Ovary (tissue), 7 donors: ENCODE measurements around a stretch of chr5.

DNA sequence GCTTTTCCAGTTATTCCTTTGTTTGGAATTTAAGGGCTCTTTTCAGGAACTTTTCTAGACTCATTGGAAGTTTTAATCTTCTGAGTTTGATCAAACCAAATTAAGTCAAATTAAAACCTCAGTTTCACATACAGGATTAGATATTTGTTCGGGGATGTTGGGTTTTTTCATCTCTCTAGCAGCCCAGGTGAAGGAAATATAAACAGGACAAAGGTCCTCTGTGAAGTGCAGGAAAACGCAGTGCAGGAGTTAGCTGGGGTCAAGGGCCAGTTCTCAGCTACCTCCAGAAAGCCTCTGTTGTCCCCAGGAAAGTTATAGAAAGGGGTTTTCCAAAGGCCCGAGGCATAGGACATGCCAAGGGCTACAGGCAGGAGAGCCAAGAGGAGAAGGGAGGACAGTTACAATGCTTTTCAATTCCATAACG is 12.9 kb downstream of the FAXDC2 start:
- PRO-cap, 7 experiments = no peak in any of the 7 experiments
- RAMPAGE, long total RNA, 2 experiments = no peak in any of the 2 experiments

DNA sequence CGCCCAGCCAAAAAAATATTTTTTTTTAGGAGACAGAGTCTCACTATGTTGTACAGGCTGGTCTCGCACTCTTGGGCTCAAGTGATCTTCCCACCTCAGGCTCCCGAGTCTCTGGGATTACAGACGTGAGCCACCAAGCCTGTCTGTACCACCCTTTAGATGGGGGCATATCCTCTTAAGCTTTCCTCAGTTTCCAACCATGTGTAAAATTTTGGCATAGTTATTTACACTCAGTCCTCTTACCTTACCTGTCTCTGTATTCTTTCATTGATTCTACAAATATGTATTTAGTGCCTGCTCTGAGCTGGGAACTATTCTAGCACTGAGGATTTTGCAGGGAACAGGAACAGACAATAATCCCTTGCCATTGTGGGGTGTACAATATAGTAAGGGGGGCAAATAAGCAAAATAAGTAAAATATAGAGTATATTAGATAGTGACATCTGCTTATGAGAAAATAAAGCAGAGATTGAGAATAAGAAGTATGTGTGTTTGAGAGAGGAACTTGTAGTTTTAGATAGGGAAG is 3.4 kb downstream of the MRPL22 start:
- PRO-cap, 7 experiments = no peak in any of the 7 experiments
- RAMPAGE, long total RNA, 2 experiments = no peak in any of the 2 experiments

DNA sequence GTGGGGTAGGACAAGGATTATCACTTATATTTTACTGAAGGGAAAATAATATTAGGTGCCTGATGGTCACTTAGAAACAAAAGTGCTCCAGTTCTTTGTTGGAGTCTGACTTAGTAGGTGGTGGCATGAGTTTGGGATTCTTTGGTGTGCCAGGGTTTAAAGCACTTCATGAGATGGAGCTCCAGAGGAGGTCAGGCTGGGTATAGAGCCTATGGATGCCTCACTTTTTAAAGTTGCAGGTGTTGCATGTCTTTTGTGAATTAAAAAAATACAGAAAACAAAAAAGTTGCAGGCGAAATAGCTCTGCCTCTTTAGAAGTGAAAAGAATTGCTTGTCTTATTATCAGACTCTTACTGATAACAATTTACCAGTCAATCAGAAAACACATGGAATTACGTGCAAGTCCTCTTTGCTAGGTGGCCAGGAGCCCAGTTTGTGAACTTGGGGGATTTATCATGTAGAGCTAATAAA is 1.6 kb downstream of the ITK start:
- PRO-cap, 7 experiments = no peak in any of the 7 experiments
- RAMPAGE, long total RNA, 2 experiments = no peak in any of the 2 experiments

GRCh38 chr5:157249065-157249539 is 16.8 kb upstream of the CYFIP2 start:
- PRO-cap, 7 experiments = no peak in any of the 7 experiments
- RAMPAGE, long total RNA, 2 experiments = no peak in any of the 2 experiments

DNA sequence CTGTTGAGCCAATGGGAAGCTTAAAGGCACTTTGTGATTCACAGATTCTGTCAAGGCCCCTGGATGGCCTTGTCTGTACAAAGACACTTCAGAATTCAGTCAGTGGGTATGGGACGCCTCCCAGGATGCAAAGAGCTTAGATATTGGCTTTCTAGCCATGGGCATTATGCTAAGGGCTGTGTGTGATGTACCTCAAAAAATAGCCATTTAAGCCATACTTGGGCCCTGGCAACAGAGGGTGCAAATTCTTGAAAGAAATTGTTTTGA is 3.8 kb downstream of the CYFIP2 start:
- PRO-cap, 7 experiments = no peak in any of the 7 experiments
- RAMPAGE, long total RNA, 2 experiments = no peak in any of the 2 experiments

GRCh38 chr5:157463587-157464133 is 3.6 kb downstream of the NIPAL4 start:
- PRO-cap, 7 experiments = no peak in any of the 7 experiments
- RAMPAGE, long total RNA, 2 experiments = no peak in any of the 2 experiments

GRCh38 chr5:157464154-157464947 is 4.3 kb downstream of the NIPAL4 start:
- PRO-cap, 7 experiments = no peak in any of the 7 experiments
- RAMPAGE, long total RNA, 2 experiments = no peak in any of the 2 experiments

GRCh38 chr5:157485635-157486204 is 25.7 kb downstream of the NIPAL4 start:
- PRO-cap, 7 experiments = no peak in any of the 7 experiments
- RAMPAGE, long total RNA, 2 experiments = no peak in any of the 2 experiments

GRCh38 chr5:157563727-157564765 is 11.5 kb downstream of the ADAM19 start:
- PRO-cap, 7 experiments = no peak in any of the 7 experiments
- RAMPAGE, long total RNA, 2 experiments = no peak in any of the 2 experiments

DNA sequence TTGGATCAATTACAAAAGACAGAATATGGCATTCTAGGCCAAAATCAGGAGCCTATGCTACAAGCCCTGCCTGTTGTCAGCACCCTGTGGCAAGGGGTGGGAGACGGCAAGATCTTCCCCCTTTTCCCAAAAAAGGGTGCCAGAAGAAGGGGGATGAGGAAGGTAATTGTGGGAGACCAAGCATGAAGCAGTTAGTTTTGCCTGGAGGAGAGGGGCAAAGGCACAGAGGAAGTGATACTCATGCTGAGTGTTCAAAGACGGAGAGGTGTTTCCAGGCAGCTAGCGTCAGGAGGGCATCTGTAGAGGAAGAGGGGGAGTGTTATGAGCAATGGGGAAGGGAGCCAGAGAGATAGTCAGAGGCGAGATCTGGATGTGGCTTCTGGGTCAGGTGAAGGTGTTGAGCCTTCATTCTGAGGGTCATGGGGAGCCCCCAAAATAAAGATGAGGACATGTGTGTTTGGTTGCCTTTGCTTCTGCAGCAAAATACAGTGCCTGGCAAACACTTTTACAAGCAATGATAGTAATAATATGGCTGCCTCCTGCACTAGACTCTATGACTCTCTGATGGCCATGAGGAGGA is 27.0 kb upstream of the ADAM19 start:
- PRO-cap, 7 experiments = no peak in any of the 7 experiments
- RAMPAGE, long total RNA, 2 experiments = no peak in any of the 2 experiments

GRCh38 chr5:157786366-157787188 is 43.1 kb downstream of the LSM11 start:
- PRO-cap, 7 experiments = peak in 1 of 7 experiments; most common minus-strand start chr5:157786777 (in 1)
- RAMPAGE, long total RNA, 2 experiments = no peak in any of the 2 experiments

DNA sequence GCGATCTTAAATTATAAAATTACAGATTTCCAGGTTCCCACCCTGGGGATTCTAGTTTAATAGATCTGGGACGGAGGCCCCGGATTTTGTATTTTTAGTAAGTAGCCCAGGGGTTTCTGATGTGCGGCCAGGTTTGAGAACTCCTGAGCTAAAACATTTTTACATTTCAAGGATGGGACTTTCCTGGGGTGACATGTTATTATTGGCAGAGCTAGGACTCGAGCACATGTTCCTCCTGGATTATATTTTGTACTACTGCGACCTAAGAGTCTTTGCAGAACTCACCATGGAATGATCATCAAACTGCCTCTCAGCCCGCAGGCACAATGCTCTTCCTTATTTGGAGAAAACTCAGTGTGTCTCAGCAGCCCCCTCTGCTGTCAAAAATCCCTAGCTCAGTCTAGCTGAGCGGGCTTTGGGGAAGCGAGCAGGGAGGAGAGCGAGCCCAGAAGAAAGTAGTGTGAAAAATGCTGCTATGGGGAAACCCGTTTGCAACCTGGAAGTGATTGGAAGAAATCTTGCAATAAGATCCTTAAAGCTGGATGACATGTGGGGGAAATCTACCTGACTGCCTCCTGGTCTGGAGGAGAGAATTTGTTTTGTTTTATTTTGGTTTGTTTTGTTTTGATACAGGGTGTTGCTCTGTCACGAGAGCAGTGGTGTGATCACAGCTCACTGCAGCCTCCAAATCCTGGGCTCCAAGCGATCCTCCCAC is 89.8 kb upstream of the CLINT1 start:
- PRO-cap, 7 experiments = peak in 6 of 7 experiments; most common plus-strand start position 401 of the sequence (in 3); most common minus-strand start position 312 of the sequence (in 4)
- RAMPAGE, long total RNA, 2 experiments = no peak in any of the 2 experiments

- PRO-cap, 7 experiments = no peak in any of the 7 experiments
- RAMPAGE, long total RNA, 2 experiments = no peak in any of the 2 experiments
Observed at GRCh38 chr5:158515015-158515214, 584.8 kb downstream of the EBF1 start.

DNA sequence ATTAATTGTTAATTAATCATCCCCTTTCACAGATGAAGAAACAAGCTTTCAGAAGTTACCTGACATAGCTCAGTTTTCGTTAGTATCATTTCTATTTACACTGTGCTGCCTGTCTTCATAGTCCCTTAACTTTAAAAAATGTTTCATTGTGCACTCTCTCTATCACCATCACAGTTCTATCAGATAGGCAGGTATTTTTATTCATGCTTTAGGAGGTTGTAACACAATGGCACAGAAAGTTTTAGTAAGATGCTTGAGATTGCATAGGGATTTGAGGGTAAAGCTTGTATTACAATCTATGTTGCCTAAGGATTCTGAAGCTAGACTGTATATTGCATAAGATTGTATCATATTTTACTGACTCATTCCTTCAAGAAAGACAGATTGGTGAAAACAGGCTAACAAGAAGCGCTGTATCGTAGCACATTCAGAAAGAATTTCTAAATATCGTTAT is 577.8 kb downstream of the EBF1 start:
- PRO-cap, 7 experiments = no peak in any of the 7 experiments
- RAMPAGE, long total RNA, 2 experiments = no peak in any of the 2 experiments

DNA sequence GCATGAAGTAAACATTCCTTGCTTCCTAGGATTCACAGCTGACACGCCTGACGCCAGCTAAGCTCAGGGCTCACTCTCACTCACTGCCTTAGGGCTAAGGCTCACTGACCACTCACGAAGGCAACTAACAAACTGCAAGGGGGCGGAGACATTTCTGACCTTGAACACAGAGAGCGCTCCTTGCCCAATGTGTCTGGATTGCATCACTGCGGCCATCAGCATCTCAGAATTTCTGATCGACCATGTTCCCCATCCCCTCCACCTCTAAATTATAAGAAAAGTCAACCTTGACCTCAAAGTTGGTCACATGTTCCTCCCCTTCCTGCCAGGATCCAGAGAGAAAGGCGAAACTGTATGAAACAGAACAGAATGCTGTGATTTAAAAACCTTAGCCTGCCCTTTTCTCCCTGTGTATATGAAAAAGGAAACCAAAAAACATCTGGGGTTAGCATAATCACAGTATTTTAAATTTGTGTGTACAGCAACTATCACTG is 372.5 kb downstream of the EBF1 start:
- PRO-cap, 7 experiments = peak in 7 of 7 experiments; most common plus-strand start position 328 of the sequence (in 2); most common minus-strand start position 103 of the sequence (in 7)
- RAMPAGE, long total RNA, 2 experiments = no peak in any of the 2 experiments

GRCh38 chr5:158953777-158954583 is 145.7 kb downstream of the EBF1 start:
- PRO-cap, 7 experiments = no peak in any of the 7 experiments
- RAMPAGE, long total RNA, 2 experiments = no peak in any of the 2 experiments

GRCh38 chr5:158985861-158986150 is 113.9 kb downstream of the EBF1 start:
- PRO-cap, 7 experiments = peak in 2 of 7 experiments; most common plus-strand start chr5:158986053 (in 2)
- RAMPAGE, long total RNA, 2 experiments = no peak in any of the 2 experiments

GRCh38 chr5:159097333-159098253 is 2.1 kb downstream of the EBF1 start:
- PRO-cap, 7 experiments = peak in 7 of 7 experiments; most common plus-strand start chr5:159097945 (in 4); most common minus-strand start chr5:159097623 (in 6)
- RAMPAGE, long total RNA, 2 experiments = start-site peak on the minus strand in 1 of 2 experiments, at chr5:159097614-159098170 at its widest, 16 reads per replicate

DNA sequence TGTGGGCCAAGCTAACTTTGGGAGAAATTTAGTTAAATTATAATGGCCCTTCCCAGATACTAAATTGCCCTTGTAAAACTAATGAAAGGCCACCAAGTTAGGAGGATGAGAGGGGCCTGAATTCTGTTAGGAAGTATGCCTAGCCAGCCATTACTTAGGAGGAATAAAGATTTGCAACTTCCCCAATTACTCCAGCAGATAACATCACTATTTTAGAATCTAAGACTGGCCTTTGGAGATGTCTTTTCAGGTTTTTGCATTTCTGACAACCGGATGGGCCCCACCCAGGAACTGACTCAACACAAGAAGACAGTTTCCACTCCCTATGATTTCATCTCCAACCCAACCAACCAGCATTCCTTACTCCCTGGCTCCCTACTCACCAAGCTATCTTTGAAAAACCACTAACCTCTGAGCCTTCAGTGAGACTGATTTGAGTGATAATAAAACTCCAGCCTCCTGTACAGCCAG is 7.2 kb upstream of the IL12B start:
- PRO-cap, 7 experiments = no peak in any of the 7 experiments
- RAMPAGE, long total RNA, 2 experiments = no peak in any of the 2 experiments

- PRO-cap, 7 experiments = peak in 1 of 7 experiments; most common plus-strand start chr5:159856016 (in 1)
- RAMPAGE, long total RNA, 2 experiments = no peak in any of the 2 experiments
Observed at GRCh38 chr5:159855934-159856133, 60.4 kb upstream of the ADRA1B start.